Choroid plexus epithelial cell (primary cell): ENCODE data around the gene RILPL1.

GRCh38 chr12:122864144-122864910 is 29.1 kb downstream of the HIP1R start:
- RRBS, result 94% methylated on average over 9 of the region's 16 CpGs

- RRBS, result no CpG with 5 or more reads among the region's 41 CpGs
Measured at GRCh38 chr12:122867425-122868570, 28.1 kb downstream of the VPS37B start.

GRCh38 chr12:122887968-122888205 is 8.0 kb downstream of the VPS37B start:
- RRBS, result no CpG with 5 or more reads among the region's 2 CpGs

- RRBS, result 1% methylated on average over 12 of the region's 26 CpGs
Measured at GRCh38 chr12:123151414-123151835, 535 bp upstream of the PITPNM2 start.

- RRBS, result no CpG with 5 or more reads among the region's 9 CpGs
Measured at GRCh38 chr12:123243825-123244379, 10.7 kb downstream of the MTRFR start.

DNA sequence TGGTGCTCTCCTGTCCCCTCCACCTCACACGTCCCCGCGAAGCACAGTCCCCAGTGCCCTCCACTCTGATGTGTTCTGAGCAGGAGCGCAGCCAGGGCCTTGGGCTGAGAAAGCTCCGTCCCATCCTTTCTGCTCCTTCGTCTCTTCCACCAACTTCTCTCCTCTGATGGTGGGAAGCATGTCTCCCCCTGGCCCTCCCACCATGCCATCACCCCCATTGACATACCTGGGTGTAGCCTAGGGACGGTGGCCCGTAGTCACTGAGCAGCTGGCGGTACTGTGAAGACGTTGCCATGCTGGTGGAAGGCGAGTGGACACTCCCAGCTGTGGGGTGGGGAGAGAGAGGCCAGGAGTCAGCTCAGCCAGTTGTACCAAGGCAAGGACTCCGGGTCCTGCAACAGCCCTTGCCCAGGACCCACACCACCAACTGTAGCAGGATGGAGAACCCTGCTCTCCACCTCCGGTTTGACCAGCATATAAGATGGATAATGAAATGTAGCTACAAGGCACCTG is 4.6 kb downstream of the CDK2AP1 start:
- RRBS, result 78% methylated on average over 2 of the region's 13 CpGs

- RRBS, result 1% methylated on average over 33 of the region's 68 CpGs
Measured at GRCh38 chr12:123270992-123271436, 642 bp downstream of the CDK2AP1 start.

DNA sequence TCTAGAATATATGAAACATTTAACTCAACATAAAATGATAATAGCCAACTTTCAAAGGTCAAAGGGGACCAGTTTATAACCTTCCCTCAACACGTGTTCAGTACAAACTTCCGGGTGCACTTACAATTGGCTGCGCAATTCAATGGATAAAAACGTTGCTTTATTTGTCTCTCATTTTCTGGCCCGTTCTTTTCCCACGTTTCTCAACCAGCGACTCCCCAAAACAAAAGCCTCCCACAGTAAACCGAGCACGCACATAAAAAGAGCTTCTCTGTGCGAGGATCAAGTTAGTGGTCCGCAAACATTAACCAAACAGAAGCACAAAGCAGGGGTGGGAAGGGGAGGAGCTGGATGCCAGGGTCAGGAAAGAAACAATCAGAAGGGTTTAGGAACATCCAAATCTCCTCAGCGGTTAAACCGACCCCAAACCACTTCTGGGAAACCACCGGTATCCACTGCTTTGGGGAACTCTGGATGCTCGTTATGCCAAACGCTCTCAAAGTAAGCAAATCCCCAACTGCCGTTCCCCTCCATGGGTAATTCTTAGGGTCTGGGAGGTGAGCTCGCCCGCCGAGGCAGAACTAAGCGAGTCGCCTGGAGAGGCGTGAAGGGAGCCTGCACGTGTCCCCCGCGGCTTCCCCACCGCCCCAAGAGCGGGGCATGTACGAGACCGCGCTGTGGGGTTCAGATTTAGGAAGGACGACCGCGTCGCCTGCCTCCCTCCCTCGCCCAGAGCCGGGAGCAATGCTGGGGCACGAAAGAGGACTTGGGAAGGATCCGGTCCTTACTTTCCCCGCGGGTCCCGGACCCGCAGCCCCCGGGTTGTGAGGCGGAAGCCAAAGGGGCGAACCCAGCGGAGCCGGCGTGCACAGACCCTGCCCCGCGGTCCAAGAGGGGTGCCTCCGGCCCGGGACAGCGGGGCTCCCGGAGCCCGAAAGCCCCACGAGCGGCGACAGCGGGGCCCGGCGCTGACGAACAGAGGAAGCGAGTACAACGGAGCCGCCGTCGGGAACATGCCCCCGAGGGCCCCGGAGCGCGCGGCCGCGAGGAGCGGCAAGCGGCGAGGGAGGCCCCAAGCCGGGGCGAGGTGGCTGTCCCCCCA is 789 bp downstream of the SBNO1 start:
- RRBS, result 2% methylated on average over 31 of the region's 80 CpGs

DNA sequence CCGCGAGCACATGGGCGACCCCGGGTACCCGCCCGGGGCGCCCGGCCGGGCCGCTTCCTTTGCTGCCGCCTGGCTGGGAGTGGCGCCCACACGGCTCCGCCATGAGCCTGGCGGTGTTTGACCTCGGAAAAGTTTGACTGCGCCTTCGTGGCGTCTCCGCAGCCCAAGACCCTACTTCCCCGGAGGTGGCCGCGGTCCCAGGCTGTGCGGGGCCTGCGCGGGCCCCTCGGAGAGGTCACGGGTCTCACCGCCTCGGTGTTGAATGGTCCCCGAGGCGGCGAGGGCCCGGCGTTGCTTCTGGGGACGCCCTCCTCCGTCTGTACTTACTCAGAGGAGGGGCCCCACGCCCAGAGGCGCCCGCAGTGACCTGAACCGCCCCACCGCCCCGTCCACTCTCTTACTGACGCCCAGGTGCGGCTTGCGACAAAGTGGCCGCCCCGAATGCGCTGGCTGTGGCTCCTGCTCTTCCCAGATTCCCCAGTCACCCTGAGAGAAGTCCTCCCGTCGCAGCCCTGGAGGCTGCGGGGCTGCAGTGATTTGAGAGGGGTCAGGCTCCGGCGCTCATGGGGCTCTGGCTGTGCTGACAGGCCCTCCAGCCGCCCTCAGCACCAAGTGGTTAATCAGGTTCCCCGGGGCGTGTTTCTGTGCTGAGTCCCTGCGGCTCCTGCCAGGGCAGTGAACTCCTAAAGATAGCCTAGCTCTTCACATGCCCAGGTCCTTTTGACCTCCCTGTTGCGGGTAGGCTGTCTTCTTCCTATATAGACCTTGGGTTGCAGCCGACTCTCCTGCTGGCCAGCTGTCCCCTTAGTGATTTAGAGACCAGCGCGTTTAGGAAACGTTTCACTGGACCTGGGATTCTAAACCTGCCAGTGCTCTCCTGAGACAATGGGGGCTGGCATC is 5.9 kb downstream of the KMT5A start:
- RRBS, result 3% methylated on average over 13 of the region's 63 CpGs

DNA sequence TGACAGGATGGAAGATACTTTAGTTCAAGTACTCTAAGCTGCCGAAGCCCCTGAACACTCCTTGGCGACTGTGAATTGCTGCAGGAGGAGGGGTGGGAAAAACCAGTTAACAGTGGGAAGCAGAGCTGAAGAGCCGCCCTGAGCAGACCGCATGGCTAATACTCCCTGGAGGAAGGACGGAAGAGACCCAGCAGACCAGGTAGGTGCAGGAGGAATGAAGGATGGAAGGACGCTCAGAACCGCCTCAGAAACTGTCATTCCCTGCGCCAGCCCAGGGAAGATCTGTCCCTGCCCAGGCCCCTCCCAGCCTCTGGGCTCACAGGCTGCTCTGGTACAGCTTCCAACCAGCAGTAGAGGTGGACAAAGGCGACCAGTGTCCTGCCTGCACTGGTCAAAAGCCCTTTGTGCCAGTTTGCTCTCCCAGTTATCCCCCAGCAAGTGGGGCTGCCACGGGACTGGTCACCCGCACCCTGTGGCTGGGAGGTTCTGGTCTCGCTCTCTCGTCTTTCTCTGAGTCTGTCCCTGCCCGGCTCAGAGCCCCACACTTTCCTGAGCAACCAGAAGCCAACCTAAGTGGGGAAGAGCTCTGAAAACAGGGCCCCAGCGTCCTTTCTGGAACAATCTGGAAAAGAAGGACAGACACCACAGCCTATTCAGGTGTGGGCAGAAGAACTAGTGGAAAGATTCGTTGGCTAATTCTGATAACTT is 21.5 kb downstream of the SNRNP35 start:
- RRBS, result no CpG with 5 or more reads among the region's 16 CpGs

- RRBS, result no CpG with 5 or more reads among the region's 9 CpGs
Measured at GRCh38 chr12:123531823-123532742, 1.4 kb downstream of the RILPL1 start.

DNA sequence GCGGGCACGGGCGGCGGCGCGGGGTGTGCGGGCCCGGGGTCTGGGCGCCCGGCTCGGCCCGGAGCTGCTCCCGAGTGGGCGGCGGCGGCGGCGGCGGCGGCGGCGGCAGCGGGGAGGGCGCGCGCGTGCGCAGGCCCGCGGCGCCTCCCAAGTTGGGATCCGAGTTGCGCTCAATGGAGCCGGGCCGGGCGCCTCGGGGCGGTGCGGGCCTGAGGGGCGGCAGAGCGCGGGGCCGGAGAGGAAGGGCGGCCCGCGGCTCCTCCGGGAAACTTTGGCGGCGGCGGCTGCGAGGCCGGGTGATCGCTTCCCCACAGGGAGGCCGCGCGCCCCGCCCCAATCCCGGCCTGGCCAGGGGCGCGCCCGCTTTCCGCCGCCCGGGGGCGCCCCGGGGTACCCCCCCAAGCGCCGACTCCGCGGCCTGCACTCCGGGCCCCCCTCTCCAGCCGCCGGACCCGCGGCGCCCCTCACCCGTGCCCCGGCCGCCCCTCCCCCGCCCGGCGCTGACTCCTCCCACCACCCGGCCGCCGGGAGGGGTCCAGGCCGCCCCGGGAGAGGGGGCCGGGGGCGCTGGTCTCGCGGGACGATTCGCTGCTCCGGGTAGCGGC is at the start of gene RILPL1:
RILPL1 (minus strand) TSS at position 76 of the 605 bp plus-strand sequence.
- RRBS, result 2% methylated on average over 33 of the region's 95 CpGs

DNA sequence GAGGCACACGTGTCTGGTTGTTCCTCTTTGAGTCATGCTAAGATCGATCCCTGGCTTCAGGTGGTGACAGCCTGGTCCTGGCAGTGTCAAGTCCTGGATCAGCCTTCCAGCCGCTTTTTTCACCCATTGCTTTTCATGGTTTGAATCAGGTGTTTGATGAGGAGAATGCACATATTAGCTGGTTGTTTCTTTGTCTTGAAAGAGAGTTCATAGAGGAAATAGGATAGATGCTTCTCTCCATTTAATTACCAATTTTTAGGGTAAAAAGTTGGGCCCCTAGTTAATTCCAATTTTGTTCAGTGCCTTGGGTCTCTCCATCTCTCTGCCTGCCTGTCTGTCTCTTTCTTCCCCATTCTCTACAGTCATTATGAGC is 35.3 kb downstream of the ZNF664 start:
- RRBS, result no CpG with 5 or more reads among the region's 3 CpGs

GRCh38 chr12:124279923-124280531 is 14.9 kb upstream of the RFLNA start:
- RRBS, result 15% methylated on average over 7 of the region's 21 CpGs

GRCh38 chr12:124334740-124335495 is 40.0 kb downstream of the RFLNA start:
- RRBS, result no CpG with 5 or more reads among the region's 25 CpGs

GRCh38 chr12:124360474-124361323 is 65.8 kb downstream of the RFLNA start:
- RRBS, result 67% methylated on average over 7 of the region's 29 CpGs

GRCh38 chr12:124430381-124430994 is 135.6 kb downstream of the RFLNA start:
- RRBS, result no CpG with 5 or more reads among the region's 25 CpGs

GRCh38 chr12:124467917-124468747 is 99.3 kb downstream of the NCOR2 start:
- RRBS, result no CpG with 5 or more reads among the region's 2 CpGs

- RRBS, result no CpG with 5 or more reads among the region's 4 CpGs
Measured at GRCh38 chr12:124468748-124469232, 98.6 kb downstream of the NCOR2 start.

GRCh38 chr12:124484396-124484735 is 83.0 kb downstream of the NCOR2 start:
- RRBS, result no CpG with 5 or more reads among the region's 4 CpGs